Peyer's patch (tissue), 4 donors: ENCODE data around the gene PRR20E.

GRCh38 chr13:51739524-51739956 lies 64.4 kb downstream of the DHRS12 start:
- PRO-cap = no peak
- RAMPAGE, long total RNA, 4 experiments = no peak in any of the 4 experiments

DNA sequence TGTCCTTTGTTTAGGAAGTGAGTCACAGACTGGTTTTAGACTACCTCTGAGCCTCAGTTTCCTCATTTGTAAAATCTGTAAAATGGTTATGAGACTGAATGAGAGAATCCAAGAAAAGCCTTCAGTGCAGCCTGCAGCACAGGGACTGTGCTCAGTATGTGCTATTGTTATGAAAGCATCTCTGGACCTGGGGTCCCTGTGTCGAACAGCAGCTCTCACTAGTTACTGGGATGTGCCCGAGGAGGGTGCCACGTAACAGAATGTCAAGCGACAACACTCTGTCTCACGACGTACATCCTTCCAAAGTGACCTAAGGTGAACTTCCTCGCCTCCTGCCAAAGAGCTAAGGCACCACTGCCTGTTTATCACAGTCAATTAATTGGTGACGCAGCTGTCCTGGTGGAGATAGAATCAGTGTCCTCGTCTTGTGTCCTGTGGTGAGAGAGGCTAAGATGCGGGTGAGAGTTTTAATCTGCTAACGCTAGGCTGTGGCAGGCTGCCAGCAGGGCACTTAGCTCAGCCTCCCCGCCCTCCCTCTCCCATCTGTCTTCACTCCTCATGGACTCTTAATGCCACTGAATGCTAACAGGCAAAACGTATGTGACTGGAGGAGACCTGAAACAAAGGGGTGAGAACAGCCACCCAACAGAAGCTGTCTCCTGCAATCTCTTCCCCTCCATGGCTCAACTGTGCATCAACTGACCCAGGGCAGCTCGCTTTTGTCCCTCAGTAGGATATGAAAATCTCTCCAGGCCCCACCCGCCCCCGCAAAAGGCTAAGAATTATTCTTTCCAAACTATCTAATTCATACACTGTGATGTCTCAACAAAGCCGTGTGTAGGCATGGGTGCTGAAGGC lies 17.9 kb downstream of the DHRS12 start:
- PRO-cap = no peak
- RAMPAGE, long total RNA, 4 experiments = no peak in any of the 4 experiments

DNA sequence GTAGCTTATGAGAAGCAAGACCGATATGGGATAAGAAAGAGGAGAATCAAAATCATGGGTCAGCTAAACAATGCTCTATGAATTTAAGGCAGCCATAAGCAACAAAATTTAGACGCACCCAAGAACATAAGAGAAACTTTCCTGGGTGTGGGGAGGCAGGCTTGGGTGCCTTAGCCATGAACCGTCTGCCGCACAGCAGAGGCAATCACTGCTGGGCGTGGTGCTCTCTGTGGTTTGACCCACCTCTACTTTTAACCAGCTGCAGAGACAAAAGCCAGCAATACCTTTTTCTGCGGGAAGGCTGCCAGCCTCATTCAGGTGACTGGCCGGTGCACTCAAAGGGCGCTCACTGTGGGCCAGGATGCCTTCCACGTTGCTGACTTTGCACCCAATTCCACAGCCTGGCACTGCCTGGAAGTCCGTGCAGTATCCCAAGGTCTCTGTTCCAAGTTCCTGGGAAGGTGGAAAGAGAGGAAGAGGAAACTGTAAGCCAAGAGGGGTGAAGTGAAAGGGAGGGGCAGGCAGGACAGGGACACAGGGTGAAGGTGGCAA lies 69.1 kb downstream of the ATP7B start:
- PRO-cap = bidirectional peak, plus-strand start at position 313 of the sequence, minus-strand start at position 187 of the sequence
- RAMPAGE, long total RNA, 4 experiments = no peak in any of the 4 experiments

DNA sequence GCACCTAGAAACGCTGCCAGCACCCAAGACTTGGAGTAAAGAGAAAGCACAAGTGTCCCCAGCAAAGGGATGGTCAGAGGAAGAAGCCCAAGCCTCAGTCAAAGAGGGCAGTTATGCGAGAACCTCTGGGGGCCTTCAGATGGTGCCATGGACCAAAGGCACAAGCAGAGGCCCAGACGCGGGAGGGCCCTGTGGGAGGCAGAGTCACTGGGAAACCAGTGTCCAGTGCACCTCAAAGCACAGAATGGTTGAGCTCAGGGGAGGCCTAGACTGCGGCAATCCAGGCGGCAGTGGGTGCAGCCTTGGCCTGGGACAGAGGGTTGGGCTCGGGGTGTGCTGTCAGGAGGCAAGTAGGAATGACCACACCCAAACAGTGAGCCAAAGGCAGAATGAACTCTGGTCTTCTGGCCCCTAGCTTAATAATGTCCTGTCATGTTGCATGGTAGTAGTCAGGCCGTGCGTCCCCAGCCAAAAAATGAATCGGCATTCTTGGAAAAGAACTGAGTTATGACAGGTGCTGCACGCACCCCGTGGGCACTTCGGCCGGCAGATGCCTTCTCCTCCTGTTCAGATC lies 56.1 kb downstream of the ATP7B start:
- PRO-cap = unidirectional peak, minus-strand start at position 296 of the sequence
- RAMPAGE, long total RNA, 4 experiments = no peak in any of the 4 experiments

DNA sequence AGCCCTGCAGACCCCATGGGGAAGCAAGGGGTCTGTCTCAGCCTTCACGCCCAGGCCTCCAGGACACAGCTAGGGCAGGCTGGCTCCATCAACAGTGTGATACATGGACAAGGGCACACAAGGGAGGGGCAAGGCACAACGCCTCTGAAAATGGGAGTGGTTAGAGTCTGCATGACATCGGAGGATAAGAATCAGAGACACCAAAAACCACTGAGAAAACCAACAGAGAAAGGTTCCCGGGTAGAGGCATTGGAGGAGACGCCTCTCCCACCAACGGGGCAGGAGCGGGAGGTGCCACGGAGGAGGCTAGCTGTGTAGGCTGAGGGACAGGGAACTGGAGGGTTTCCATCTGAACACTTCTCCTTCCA lies 55.0 kb downstream of the ATP7B start:
- PRO-cap = unidirectional peak, minus-strand start at position 101 of the sequence
- RAMPAGE, long total RNA, 4 experiments = no peak in any of the 4 experiments

DNA sequence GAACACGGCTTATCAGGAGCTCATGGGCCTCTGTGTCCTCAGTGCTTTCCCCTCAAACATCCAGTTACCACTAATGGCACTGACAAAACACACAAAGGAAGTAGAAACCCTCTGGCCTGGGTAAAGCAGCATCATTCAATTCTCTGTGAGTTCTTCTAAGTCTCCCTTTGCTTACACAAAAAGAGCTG lies 43.7 kb downstream of the ATP7B start:
- PRO-cap = no peak
- RAMPAGE, long total RNA, 4 experiments = no peak in any of the 4 experiments

- PRO-cap = no peak
- RAMPAGE, long total RNA, 4 experiments = no peak in any of the 4 experiments
These were observed 43.3 kb downstream of the ATP7B start for GRCh38 chr13:51967799-51968408.

- PRO-cap = no peak
- RAMPAGE, long total RNA, 4 experiments = no peak in any of the 4 experiments
These were observed 12.7 kb downstream of the ATP7B start for GRCh38 chr13:51998579-51998942.

DNA sequence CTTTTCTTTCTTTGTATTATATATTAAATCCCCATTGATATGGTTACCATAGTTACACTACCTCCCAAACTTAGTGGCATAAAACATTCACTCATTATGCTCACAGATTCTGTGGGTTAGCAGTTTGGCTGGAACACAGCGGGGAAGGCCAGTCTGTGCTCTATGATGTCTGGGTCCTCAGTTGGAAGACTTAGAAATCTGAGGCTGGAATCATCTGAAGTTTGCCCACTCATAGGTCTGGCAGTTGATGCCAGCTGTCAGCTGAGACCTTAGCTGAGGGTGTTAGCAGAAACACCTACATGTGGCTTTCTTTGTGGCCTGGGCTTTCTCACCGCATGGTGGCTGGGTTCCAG lies 18.5 kb upstream of the HNRNPA1L2 start:
- PRO-cap = no peak
- RAMPAGE, long total RNA, 4 experiments = no peak in any of the 4 experiments

- PRO-cap = no peak
- RAMPAGE, long total RNA, 4 experiments = no peak in any of the 4 experiments
These were observed 2.2 kb downstream of the PCDH8 start for GRCh38 chr13:52845938-52846865.

- PRO-cap = no peak
- RAMPAGE, long total RNA, 4 experiments = no peak in any of the 4 experiments
These were observed 1480.1 kb upstream of the PRR20A start for GRCh38 chr13:55660680-55661052.

DNA sequence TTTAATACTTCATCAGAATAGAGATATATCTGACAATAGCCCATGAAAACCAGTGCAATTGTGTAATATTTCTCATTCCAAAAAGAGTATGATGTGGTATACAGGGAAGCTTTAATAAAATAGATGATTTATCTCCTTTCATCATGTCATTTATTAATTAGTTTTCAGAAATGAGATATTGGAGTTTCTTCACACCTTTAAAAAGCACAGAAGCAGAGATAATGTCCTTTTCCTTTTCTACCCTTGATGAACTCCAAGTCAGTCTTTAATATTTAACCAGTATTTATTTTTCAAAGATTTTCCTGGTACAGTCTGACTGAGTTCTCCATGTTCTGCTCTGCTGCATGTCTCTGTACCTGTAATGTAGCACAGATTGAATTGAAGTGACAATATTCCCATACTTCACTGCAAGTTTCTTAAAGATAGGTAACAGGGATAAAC lies 1323.8 kb upstream of the PRR20A start:
- PRO-cap = no peak
- RAMPAGE, long total RNA, 4 experiments = no peak in any of the 4 experiments

DNA sequence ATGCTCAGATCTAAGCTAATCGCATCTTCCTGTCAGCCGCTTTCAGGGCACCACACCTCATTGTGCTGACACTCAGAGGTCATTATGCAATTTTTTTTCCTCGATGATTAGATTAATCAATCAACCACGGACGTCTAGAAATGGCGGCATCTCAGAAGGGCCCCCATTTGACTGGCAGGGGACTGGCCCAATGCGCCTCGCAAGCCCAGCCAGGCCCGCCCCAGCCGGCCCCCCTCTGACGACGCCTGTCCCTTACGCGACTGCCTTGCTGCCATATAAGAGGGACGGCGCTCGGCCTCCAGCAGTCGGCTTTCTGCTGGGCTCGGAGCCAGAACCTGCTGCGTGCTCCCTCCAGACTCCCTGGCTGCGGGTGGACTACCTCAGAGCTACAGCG lies at the start of gene PRR20E:
PRR20E (plus strand) TSS at position 274 of the 394 bp plus-strand sequence.
- PRO-cap = no peak
- RAMPAGE, long total RNA, 4 experiments = no peak in any of the 4 experiments

DNA sequence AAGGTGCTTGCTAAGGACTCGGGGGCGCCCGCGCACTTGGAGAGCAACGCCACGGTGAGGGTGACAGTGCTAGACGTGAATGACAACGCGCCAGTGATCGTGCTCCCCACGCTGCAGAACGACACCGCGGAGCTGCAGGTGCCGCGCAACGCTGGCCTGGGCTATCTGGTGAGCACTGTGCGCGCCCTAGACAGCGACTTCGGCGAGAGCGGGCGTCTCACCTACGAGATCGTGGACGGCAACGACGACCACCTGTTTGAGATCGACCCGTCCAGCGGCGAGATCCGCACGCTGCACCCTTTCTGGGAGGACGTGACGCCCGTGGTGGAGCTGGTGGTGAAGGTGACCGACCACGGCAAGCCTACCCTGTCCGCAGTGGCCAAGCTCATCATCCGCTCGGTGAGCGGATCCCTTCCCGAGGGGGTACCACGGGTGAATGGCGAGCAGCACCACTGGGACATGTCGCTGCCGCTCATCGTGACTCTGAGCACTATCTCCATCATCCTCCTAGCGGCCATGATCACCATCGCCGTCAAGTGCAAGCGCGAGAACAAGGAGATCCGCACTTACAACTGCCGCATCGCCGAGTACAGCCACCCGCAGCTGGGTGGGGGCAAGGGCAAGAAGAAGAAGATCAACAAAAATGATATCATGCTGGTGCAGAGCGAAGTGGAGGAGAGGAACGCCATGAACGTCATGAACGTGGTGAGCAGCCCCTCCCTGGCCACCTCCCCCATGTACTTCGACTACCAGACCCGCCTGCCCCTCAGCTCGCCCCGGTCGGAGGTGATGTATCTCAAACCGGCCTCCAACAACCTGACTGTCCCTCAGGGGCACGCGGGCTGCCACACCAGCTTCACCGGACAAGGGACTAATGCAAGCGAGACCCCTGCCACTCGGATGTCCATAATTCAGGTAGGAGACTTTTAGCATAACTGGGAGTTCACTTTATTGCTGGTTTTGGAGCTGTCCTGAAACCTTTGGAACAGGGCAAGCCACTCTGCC lies 3.0 kb downstream of the PCDH17 start:
- PRO-cap = no peak
- RAMPAGE, long total RNA, 4 experiments = no peak in any of the 4 experiments

- PRO-cap = no peak
- RAMPAGE, long total RNA, 4 experiments = no peak in any of the 4 experiments
These were observed 765.7 kb downstream of the DIAPH3 start for GRCh38 chr13:59397836-59398619.

GRCh38 chr13:59479596-59480198 lies 684.0 kb downstream of the DIAPH3 start:
- PRO-cap = no peak
- RAMPAGE, long total RNA, 4 experiments = no peak in any of the 4 experiments

GRCh38 chr13:59664576-59665356 lies 499.0 kb downstream of the DIAPH3 start:
- PRO-cap = no peak
- RAMPAGE, long total RNA, 4 experiments = no peak in any of the 4 experiments

DNA sequence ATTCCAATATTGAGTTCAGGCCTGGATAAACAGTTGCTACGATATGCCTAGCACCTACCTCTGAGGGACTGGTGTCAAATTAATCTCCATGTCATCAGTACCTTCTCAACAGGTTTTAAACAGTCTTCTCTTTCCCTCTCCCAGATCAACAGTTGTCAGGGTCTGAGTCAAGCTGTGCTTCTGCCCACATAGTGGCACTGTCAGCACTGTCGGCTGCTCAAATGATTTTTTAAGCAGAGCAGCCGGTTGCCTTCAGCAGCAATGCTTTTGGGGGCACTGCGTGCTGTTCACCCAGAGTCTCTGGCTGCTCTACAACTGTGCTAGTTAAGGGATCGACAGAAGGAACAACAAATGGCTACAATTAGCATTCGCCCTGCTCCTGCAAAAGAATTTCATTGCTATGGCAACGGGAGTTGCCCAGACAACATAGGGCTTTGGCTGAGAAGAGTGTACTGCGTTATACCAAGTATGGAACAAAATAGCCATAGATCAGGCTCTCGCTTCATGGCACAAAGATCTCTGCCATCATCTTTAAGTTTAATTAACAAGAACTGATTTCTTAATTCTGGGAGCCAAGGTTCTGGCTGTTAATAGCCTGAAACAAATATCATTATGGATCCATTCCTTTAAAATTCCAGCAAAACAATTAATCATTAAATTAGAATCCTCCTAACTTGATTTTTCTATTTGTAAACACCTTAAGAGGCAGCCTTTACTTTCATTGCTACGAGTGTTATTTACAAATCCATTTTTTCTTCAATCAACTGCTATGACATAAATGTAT lies 412.8 kb downstream of the DIAPH3 start:
- PRO-cap = no peak
- RAMPAGE, long total RNA, 4 experiments = no peak in any of the 4 experiments

DNA sequence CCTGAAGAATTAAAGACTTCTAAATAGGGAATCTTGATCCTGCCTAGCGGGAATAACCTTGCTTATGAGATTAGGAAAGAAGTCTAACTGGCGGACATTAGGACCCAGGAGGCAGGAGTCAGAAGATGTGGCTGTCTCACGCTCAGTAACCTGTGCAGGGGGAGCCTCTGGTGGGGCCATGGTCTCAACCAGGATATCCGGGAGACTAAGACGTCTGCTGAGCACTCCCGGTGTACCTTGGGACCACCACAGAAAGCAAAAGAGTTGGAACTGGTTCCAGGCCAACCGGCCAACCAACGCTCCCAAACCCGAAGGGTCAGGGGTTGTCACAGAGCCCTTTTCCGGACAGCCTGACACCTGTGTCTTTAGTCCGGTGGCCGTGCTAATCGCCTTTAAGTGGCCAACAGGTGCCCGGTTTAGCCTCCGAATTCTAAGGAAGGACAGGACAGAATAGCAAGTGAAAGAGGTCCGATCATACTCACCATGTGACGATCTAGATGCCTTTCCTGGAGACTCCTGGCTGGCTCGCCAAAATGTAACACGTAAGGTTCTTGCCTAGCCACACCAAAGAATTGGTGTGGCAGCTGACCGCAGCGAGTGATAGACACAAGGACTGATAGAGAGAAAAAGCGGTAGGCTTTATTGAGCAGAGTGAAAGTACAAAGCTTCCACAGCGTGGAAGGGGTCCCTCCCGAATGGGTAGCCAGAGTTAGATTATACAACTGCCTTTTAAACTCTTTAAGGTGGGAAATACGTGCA lies 103.9 kb upstream of the DIAPH3 start:
- PRO-cap = no peak
- RAMPAGE, long total RNA, 4 experiments = no peak in any of the 4 experiments

DNA sequence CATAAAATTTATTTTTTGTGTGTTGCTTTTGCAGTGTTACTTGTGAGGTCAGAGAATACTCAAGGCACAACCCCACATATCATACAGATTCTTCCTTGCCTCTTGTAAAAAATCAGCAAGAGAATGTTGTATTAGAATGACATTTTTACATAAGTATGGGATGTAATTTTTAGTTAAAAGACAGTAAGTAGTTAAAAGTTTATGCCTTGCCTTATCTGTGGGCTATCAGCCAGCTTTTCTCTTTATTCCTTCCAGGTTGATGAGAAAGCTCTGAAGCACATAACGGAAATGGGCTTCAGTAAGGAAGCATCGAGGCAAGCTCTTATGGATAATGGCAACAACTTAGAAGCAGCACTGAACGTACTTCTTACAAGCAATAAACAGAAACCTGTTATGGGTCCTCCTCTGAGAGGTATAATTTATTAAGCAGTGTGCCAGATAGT lies 112.5 kb downstream of the TDRD3 start:
- PRO-cap = no peak
- RAMPAGE, long total RNA, 4 experiments = no peak in any of the 4 experiments